Placental epithelial cell (primary cell): ENCODE data around the genes LRRC3, KRTAP10-5 and ITGB2.

GRCh38 chr21:44012925-44013291 lies 799 bp downstream of the TRAPPC10 start:
- CAGE, long polyA plus RNA, result no peak

- CAGE, long polyA plus RNA, result no peak
Observed at GRCh38 chr21:44013810-44014139, 1.7 kb downstream of the TRAPPC10 start.

DNA sequence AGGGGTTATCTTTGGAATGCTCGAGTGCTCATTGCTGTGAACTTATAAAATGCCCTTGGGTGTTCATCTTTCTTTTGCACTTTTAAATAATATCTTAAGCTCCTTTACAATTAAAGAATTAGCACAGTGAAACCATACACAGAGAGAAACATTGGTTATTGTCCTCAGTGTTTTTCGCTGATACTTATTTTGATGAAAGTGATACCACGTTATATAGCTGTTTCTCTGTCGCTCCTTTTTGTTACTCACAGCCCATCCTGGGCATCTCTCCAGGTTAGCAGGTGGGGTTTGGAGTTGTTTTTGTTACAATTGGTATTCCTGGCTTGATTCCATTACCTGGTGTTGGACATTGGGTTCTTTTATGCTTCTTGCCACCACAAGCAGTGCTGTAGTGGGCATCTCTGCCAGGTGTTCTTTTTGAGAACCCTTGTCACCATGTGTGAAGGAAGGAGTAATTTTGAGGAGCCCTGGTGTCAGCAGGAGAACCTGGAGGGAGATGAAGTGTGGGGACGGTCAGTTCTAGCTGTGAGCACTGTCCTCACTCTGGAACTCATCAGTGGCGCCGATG lies 47.5 kb downstream of the TRAPPC10 start:
- CAGE, long polyA plus RNA, result no peak

DNA sequence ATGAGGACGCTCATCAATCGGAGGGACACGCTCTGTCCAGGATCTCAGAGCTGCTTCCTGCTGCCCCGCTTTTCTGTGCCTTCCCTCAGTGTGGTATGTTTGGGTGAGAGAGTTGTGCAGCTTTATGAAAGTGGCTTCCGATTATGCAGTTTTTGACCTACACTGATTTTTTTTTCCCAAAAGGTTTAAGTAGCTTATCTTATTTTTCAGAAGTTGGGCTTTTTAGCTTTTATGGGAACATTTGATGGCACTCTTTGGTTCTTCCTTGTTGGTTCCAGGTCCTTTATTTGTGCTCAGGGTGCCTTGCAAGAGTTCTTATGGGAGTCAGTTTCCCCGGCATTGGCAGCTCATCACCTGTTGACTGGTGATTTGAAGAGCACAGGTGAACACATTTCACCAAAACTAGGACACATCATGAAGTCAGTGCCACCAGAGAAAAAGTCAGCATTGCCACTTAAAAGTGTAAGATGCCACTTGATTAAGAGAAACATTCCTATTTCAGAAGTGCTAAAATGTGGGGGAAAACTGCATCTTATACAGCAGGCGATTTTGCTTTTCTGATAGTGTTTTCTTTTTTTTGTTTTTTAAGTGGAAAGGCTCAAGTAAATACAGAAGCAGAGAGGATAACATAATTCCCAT lies 34.1 kb upstream of the PWP2 start:
- CAGE, long polyA plus RNA, result no peak

DNA sequence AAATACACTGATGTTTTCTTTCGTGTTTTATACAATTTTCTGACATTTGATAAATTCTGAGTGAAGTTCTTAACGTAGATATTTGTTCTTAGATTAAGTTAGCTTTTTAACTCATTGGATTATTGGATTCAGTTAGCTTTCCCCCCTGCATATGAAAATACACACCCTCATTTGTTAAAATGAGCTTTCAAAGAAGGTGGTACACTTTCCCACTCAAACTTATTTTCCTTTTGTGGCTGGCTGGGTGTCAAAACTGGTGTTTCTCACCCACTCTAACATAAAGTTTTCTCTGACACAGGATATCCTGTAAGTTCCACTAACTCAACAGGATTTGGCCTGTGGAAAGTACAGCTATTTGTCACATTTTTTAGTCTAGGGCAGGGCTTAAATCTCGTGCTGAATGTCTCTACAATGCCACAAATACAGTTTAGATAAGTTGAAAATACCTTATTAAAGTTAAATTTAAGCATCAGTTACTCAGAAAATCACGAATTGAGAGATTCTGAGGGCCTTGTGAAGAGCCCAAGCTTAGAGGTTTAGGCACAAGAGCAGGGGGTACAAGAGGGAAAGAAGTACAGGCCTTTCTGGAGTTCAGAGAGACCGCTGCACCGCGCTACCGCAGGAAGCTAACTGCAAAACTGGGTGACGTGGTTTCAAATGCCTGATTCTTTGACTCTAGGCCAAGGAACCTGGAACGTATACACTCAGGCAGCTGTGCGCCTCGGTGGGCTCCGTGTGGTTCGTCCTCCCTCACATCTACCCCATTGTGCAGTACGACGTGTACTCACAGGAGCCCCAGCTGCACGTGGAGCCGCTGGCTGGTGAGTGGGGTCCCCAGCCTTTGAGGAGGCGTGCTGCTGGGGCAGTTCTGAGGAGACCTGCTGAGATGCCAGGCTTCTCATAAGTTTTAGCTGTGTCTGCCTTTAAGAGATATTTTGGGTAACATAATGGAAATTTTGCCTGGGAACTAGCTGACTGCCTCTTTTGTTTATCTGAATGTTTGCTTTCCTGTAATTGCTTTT lies 23.4 kb upstream of the PWP2 start:
- CAGE, long polyA plus RNA, result no peak

GRCh38 chr21:44307295-44308134 lies 7.7 kb downstream of the PFKL start:
- CAGE, long polyA plus RNA, result no peak

- CAGE, long polyA plus RNA, result no peak
Observed at GRCh38 chr21:44455095-44455598, at the start of gene LRRC3. TSS of gene LRRC3 (plus strand) at chr21:44455510.

DNA sequence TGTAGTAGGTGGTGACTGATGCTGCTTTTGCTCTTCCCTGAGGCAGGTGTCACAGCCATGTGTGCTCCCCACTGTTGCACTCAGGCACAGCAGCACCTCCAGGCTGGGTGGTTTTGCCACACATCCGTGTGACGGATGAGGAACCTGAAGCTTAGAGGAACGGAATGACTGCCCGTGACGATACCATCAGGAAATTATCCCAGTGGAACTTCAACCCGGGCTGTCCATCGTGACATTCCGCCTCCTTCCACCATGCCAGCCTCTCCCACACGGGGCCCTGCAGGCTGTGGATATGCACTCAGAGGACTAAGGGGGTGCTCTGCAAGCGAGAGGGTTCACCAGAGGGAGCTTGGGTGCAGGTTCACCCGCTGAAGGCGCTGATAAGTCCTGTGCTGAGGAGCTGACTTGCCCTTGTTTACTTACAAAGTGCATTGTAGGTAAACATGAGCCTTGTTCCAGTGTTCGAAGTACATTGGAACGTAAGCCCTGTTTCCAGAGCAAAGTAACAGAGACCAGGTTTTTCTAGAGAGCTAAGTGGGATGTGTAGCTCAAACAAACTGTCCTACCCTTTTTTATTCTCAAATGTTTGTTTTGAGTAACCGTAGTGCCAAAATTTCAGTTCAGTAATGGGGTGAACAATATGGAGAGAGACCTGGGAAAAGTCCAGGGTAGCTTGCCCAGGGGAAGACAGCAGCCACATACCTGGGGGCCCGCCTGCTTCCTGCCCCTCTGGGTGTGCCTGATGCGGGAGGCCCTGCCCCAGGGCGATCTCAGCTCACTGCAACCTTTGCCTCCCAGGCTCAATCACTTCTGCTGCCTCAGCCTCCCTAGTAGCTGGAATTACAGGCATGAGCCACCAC lies 2.4 kb downstream of the LRRC3 start:
- CAGE, long polyA plus RNA, result no peak

DNA sequence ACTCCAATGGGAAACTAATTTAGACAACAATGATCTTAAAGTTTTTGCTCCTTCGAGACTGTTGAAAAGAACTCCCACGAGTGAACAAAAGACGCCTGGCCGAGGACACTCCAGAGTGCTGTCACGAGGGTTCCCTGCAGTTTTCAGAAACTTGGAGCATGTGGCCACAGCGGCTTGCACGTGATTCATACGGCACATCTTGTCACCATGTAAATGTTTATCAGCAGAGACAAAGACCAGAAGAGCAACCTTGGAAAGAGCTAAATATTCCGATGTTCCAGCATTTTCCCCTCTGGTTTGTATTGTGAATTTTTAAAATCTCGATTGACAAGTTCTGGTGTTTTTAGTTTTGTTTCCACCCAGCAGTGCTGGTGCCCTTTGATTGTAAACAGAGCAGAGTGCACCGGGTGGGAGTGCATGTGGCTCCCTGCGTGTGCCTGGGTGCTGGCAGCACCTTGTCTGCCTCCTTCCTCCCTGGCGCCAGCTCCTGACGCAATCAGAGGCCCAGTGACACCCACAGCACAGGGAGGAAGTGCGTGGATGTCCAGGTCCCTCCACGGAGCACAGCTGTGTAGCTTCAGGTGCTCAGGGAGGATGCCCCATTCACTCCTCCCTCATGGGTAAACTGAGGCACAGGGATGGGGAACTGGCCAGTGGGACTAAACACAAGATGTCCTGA lies 23.0 kb downstream of the LRRC3 start:
- CAGE, long polyA plus RNA, result no peak

- CAGE, long polyA plus RNA, result no peak
Observed at GRCh38 chr21:44580249-44580926, at the start of gene KRTAP10-5. TSS of gene KRTAP10-5 (minus strand) at chr21:44580604.

DNA sequence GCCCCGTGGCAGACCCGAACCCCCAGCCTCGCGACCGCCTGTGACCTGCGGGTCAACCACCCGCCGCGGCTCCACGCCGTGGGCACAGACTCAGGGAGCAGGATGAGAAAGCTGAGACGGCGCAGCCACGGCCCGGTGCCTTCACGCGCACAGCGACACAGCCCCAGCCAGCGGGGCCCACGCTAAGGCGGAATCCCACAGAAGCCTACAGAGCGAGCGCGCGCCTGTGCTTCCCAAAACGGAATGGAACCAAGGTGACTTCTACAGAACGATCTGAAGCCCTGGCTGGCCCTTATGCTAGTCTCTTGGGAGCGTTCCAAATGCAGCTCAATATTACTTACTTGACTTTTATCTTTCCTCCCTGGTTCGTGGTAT lies 1.8 kb downstream of the TSPEAR start:
- CAGE, long polyA plus RNA, result no peak

DNA sequence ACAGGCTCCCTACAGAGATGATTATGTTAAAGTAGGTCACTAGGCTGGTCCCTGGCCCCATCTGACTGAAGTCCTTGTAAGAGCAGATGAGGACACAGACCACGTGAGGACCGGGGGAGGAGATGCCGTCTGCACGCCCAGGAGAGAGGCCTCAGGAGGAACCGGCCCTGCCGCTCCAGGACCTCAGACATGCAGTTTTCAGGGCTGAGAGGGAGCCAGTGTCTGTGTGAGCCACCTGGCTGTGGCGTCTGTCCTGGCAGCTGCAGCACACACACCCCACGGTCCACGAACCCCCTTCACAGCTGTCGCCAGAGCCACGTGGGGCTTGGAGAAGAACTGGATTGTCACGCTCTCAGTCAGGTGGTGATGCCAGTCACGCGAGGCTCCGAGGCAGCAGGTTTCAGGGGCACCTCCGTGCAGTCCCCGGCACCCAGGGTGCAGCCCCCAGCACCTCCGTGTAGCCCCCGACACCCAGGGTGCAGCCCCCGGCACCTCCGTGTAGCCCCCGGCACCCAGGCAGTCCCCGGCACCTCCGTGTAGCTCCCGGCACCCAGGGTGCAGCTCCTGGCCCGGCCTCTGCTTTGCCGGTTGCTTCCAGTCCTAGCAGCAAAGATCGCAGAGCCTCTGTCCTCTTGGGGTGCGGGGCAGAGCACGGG lies 18.9 kb upstream of the SUMO3 start:
- CAGE, long polyA plus RNA, result no peak

DNA sequence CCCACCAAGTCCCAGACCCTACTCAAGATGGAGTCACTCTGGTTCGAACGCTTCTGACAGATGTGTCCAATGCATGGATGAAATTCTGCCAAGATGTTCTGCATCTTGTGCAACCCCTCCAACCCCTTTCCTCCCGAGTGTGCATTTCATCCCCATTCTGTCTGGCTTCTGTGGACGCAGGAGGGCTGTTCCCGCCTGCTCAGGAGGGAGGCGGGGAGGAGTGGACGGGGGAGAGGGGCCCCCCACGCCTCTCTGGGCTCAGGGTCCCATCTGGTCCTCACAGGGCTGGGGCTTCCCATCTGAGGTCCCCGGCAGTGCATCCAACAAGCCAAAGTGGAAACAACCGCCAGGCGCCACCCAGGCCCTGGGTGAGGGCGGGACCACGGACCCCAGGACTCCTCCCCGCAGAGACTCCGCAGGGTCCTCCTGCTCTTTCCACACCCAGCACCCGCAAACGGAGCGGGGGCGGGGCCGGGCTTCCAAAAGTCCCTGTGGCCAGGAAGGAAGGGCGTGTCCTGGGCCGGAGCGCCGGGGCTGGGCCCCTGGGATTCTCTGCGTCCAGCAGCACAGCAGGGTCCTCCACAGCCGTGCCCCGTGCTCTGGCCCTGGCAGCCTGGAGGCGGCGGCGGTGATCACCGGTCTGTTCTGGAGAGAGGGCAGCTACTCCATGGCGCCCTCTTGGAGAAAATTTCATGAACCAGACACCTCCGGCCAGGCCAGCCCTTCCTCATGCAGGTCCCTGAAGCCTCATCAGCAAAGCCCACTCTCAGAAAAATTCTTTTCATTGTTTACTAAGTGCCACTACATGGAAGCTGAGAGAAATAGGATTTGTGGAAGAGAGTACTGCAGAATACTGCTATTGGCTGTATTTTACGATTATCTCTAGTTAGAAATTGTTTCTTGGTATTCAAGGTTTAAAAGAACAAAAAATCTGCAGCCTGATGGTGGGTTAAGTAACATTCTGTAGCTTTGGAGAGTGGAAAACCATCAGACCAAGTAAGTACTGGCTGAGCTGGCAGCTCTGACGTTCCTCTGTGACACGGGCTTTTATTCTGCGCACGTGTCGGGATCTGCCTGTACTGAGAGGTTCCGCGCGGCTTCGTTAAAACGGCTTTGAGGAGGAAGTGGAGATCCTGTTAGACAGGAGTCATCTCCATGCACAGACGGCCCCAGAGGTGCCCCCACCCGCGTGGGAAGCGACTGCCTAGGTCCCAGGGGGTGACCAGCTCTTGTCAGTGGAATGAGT lies 27.6 kb downstream of the PTTG1IP start:
- CAGE, long polyA plus RNA, result no peak

- CAGE, long polyA plus RNA, result no peak
Observed at GRCh38 chr21:44892859-44893121, 19.3 kb upstream of the PTTG1IP start.

- CAGE, long polyA plus RNA, result no peak
Observed at GRCh38 chr21:44907919-44908391, 12.7 kb downstream of the ITGB2 start.

DNA sequence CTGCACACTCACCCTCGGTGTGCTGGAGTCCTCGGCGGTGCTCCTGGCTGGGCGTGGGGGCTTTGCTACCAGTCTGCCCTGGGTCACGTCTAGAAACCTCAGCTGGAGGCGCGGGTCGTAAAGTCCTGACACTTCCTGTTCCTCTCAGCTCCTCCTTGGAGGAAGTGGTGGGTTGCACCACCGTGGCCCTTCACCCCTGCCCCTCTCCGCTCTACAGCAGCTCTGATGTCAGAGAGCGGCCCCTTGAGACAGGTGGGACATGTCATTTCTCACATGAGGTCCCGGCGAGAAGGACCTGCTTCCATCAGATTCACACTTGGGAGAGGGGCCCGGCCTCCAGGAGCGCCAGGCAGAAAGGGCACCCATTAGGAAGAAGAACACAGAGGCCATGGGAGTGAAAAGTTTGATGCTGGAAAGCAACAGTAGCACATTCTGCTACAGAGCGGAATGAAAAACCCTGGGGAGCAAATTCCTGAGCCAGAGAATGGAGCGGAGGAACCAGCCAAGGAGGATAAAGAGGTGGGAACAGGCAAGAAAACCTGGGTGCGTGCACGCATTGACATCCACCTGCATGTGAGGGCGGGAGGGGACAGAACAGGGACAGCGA lies at the start of gene ITGB2:
Gene ITGB2, minus strand, starts transcription at position 91 of the 607 bp plus-strand sequence.
- CAGE, long polyA plus RNA, result no peak

GRCh38 chr21:44969314-44969751 lies 29.5 kb downstream of the SLX9 start:
- CAGE, long polyA plus RNA, result no peak

DNA sequence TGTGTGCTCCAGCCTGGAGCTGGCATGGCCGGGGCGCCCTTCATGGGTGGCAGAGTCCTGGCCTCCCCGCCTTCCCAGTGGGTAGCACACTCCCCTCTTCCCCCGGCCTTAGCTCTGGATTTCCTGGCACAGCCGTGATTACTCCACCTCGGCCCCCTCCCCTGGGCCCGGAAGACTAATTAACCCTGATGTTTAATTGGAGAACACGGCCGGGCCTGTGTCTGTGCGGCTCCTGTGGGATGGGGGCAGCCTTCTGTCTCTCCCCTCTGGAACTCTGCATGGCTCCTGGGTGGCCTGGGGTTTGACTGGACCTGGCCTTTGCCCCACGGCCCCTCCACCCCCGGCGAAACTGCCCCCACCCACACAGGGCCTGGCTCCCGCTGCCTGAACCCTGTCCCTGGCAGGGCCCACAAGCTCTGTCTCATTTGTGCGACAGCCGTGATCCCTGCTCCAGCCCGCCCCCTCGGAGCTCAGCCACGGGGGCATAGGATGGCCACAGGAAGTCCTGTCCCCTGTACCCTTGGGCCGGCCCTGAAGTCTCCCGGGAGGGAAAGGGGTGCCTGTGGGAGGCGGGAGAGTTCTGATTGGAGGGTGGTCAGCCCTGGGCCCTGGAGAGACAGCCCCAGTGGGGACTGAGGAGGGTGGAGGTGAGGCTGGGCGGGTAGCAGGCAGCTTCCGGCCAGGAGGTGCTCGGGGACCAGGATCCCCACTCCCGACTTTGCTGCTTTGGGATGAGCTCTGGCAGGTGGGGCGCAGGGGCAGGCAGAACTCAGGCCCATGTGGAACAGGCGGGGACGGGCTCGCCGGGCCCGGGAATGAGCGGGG lies 44.9 kb downstream of the SLX9 start:
- CAGE, long polyA plus RNA, result no peak

DNA sequence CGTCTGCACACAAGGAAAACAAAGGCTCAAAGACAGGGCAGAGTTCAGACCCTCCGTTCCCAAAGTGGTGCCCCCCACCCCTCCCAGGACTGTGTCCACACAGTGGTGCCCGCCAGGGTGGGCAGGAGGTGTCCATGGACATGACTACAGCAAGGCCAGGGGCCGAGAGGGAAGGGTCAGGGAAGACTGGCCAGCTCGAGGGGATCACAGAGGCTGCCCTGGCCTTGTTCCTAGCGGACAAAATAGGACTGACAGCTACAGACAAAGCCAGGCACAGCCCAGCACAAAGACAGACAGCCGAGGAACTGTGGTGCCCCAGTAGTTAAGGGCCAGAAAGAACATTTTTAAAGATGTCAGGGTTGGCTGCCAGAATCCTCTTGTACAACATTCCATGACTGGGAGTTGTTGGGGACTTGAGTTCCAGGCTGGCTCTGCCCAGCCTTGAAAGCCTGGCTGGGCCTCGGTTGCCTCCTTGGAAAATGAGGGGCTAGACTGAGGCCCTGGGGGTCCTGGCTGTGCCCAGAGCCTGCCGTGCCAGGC lies 63.6 kb downstream of the SLX9 start:
- CAGE, long polyA plus RNA, result no peak

DNA sequence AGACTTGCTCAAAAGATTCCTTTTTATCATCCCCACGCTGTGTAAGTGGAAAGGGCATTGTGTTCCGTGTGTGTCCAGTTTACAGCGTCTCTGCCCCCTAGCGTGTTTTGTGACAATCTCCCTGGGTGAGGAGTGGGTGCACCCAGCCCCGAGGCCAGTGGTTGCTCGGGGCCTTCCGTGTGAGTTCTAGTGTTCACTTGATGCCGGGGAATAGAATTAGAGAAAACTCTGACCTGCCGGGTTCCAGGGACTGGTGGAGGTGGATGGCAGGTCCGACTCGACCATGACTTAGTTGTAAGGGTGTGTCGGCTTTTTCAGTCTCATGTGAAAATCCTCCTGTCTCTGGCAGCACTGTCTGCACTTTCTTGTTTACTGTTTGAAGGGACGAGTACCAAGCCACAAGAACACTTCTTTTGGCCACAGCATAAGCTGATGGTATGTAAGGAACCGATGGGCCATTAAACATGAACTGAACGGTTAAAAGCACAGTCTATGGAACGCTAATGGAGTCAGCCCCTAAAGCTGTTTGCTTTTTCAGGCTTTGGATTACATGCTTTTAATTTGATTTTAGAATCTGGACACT lies 61.8 kb downstream of the POFUT2 start:
- CAGE, long polyA plus RNA, result no peak